Gallbladder (tissue), 1 donor: Measurements from ENCODE around the gene CNOT6.

DNA sequence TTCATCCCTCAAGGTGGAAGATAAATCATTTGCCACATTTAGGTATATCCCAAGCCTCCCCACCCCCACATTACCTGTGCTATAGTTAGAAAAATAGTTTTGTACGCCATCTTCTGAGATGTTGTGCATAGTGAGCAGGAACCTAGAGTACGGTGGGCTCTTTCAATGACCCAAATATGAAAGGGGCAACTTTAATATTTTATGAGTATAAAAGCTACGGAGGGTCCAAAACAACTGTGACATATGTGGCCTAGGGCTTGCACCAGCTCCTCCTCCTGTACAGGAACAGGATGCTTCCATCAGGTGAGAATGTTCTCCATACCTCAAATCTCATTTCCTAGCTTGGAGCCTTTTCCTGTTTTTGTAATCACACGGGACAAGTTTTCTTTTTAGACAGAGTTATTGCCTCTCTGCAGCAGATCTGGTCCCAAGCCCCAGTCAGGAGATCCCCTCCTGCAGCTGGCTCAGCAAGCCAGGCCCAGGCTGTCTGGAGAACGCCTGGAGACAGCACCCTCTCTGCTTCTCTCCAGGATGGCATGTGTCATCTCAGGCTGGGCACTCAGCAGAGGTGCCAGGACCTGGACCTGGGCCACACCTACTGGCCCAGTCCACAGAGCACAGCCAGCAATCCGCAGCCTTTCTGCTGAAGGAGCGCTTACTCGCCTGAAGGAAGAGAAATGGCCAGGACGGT, 4.5 kb upstream of the TBC1D9B start:
- PRO-cap, result no peak

DNA sequence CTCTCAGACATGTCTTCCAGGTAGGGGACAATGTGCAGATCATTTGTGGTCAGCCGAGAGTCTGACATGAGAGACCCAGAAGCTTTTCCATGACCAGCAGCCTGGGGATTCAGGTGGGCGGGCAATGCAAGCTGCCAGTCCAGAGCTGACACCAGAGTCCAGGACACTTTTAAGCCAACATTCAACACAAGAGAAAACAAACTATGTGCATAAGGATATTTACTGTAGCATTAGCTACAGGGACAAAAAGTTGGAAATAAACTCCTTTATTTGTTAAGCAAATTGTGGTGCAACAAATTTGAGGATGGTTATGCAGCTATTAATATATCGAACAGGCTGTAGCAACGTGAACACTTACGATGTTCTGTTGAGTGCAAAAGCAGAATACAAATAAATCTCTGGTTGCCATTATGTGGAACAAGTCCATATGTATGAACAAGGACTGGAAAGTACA, 9.9 kb upstream of the RNF130 start:
- PRO-cap, result no peak

DNA sequence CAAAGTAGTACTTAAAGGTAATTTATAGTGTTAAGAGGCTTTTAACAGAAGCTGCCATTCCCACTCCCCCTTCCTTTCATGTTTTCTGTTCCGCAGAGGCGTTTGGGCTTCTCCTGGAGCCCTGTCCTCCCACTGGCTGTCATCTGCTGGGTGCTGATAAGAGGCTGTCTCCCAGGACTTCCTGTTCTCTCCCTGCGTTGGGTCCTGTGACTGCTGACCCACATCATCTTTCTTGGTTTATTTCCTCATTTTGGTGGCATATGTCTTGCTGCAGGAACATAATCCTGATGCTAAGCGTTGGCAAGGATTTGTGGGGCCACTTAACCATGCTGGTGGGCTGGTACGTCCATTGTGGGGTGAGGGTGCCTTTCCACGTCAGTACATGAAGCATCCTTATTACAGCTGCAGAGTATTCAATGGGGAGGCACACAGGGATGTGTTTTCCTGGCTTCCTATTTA, 22.1 kb upstream of the RNF130 start:
- PRO-cap, result no peak

DNA sequence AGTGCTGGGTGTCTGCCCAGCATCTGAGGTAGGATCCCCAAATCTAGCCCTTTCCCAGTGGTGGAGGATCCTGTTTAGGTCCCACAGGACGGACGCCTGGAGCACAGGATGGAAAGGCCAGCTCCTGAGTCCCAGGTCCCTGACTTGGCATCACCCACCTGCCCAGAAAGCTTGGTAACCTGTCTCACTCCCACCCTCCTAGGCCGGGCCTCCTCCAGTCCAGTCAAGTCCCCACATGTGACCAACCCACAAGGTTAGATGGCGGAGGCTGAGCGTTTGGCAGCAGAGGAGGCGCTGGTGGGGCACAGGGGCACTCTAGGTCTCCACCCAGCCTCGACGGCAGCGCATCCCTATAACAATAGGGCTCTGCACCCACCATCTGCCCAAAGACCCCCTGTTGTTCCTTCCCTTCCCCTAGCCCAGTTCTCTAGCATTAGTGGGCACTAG, 28.2 kb downstream of the GFPT2 start:
- PRO-cap, result no peak

GRCh38 chr5:180441401-180441924, 52.7 kb upstream of the CNOT6 start:
- PRO-cap, result no peak

- PRO-cap, result bidirectional peak, plus-strand start at chr5:180494379, minus-strand start at chr5:180494165; unidirectional peak, minus-strand start at chr5:180494934; unidirectional peak, minus-strand start at chr5:180495080
Measured at GRCh38 chr5:180494287-180495417, at the start of gene CNOT6. TSS of gene CNOT6 (plus strand) at chr5:180494379.

- PRO-cap, result no peak
Measured at GRCh38 chr5:180616862-180617115, 25.5 kb upstream of the SCGB3A1 start.

DNA sequence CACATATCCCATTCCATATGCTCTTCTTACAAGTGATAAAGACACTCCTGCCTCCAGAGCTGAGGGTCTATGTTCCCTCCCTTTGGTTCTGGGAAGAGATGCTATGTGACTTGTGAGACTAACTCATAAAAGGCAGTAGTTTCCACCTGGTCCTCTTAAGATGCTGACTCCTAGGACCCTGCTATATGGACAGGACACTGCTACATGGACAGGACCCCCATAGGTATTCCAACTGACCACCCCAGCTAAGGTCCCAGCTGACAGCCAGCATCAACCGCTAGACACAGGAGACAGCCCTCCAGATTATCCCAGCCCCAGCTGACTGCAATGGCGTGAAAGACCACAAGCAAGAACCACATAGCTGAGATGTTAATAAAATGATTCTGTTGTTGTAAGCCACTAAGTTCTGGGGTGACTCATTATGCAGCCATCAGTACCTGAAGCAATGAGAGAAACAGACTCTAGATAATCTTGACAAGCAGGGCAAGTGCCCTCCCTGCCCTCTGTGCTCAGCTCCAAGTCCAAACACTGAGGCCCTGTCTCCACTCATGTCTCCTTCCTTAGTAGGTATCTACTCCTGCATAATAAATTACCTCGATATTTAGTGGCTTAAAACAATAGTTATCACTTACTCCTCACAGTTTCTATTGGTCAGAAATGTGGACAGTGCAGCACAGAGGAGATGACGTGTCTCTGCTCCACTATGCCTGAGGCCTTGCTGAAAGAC, 2.7 kb downstream of the MGAT1 start:
- PRO-cap, result no peak

DNA sequence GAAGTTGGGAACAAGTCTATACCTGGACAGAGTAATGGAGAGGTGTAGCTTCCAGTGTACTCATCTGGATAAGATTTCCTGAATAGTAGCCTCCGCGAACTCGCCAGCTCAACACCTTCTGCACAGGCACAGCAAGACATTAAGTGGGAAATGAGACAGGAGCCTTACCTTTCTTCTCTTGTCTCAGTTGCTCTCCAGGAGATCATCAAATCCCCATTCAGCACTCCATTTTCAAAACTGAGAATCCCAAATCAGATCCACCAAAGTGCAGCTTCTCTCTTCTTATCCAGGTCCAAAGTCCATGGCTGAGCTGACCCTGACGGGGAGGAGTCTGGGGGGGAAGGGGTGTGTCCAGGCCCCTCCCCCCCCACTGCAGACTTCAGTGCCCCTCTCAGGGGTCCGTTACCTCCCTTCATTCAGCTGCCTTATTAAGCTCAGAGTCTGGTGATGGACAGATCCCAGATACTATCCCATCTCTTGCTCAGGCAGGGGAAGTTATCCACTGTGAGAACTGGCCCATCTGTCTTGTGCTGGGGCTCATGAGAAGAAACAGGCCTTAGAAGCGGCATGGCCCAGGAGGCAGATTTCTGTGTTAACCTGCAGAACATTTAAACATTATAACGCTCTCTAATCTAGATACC, 6.0 kb upstream of the MGAT1 start:
- PRO-cap, result no peak

DNA sequence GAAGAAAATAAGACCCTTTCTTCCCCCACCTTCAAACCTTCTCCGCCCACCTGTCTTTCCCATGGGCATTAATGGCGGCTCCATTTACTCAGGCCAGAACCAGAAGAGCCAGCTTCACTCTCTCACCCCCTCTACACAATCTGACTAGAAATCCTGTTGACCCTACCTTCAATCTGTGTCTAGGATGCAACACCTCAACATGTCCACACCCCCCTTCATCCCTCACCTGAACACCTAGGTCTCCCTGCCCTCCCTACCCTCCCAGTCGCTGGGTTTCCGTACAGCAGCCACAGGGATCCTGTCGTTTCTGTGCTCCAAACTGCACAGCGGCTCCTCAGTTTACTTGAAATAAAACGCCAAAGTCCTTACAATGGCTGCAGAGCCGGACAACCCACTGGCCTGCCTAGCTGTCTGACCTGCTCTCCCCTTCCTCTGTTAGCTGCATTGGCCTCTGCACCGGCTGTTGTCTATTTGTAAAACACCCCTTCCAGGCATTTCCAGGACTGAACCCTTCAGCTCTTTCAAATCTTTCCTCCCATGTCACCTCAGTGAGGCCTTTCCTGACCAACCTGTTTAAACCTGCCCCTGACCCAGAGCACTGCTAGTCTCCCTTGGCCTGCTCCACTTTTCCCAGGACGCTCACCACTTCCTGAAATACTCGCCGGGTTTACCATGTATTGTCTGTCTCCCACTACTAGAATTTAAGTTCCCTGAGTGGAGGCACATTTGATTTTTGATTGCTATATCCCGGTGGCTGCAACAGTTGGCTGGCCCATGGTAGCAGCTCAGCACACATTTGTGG, 9.0 kb upstream of the MGAT1 start:
- PRO-cap, result no peak

GRCh38 chr5:180817780-180818288, 15.2 kb upstream of the MGAT1 start:
- PRO-cap, result no peak

DNA sequence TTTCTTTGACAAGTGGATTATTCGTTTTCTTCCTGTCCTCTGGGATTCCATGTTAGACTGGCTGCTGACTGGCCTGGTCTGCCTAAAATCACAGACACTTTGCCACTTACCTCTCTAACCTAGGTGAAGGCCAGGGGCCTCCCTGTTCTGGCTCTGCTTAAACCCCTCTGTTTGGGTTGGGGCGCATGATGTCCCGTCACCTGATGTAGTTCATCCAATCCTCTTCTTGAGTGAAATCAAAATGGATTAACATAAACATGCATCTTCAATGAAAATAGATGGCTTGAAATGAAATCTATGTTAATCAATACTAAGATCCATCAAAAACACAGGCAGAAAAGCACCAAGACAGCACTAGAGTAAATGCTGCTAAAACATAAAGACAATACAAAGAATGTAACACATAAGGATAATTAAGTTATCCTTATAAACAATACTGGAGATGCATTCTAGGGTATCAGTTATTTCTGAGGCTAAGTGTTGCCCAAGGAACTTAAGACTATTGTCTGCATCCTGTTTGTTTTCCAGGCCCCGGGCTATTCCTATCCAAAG, 5.0 kb downstream of the ZFP62 start:
- PRO-cap, result no peak

- PRO-cap, result no peak
Measured at GRCh38 chr5:181085250-181085578, 45.1 kb downstream of the BTNL9 start.

GRCh38 chr5:181160296-181160808, 13.0 kb downstream of the OR2V2 start:
- PRO-cap, result unidirectional peak, minus-strand start at chr5:181160573; unidirectional peak, minus-strand start at chr5:181160611

GRCh38 chr5:181183969-181184502, 21.0 kb downstream of the TRIM7 start:
- PRO-cap, result no peak

DNA sequence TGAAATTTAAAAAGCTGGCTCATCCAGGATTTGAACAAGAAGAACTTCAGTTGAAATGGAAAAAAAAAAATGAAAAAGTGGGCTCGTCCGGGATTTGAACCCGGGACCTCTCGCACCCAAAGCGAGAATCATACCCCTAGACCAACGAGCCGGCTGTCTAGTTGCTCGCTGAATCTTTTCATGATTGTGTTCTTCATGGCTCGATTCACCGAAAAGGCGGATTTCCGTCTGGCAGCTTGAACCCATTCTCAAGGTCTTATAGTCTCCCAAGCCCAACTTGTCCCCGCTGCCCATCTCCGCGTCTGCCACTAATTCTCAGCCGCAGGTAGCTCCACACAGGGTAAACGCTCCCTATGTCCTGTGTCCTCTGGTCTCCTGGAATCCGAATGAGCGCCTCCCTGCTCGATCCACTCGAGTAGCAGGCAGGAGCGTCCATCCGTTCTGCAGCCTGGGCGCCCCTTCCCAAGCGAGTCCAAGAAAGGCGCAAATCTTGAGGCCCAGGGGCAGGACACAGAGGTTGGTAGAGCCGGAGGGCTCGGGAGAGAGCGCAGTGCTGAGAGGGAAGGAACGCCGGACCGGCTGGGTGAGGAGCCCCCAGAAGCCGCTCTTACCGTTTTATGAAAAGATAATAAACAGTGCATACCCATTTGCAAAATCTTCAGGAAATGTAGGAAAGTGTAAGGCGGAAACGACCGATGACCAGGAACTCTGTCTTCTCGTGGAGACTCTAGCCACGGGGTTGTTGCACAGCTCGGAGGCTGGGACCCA, 16.0 kb downstream of the TRIM7 start:
- PRO-cap, result unidirectional peak, minus-strand start at position 155 of the sequence

GRCh38 chr5:181221187-181221785, 1.8 kb upstream of the TRIM41 start:
- PRO-cap, result no peak

DNA sequence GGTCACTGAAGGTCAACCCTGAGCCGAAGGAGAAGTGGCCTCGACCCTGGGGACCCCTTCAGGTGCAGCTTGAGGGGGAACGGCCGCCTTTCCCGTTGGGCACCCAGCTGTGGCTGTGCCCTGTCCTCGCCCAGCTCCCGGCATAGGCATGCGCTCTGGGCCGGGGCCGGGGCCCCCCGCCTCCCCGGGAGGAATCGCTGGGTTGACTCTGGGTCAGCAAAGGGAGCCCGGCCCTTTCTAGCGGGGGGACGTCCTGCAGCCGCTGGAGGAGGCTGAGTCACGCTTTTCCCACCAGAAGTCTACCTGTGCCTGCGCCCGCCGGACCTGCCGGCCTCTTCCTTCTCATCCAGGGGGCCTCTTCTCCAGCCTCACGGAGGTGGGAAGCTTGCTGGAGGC, 3.1 kb upstream of the RACK1 start:
- PRO-cap, result bidirectional peak, plus-strand start at position 294 of the sequence, minus-strand start at position 144 of the sequence

- PRO-cap, result no peak
Measured at GRCh38 chr5:181265518-181265814, 4.5 kb upstream of the TRIM52 start.